Tibial nerve (tissue), 3 donors: Measurements from ENCODE around the gene OXNAD1.

DNA sequence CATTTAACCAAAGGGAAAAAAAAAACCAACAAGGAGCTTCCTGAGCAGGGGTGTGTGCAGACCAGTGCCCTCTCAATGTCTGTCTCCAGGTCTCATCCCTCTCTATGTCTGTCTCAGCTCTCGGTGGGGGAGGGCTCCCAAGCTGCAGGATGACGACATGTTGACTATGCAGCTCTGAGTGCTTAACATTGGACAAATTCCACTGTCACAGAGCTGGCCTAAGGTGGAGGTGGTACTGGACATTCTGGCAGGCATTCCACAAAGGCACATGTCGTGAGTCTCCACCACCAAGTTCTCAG is 2.1 kb upstream of the CAPN7 start:
- PRO-cap: no peak
- RAMPAGE, long total RNA, 3 experiments: no peak in any of the 3 experiments

DNA sequence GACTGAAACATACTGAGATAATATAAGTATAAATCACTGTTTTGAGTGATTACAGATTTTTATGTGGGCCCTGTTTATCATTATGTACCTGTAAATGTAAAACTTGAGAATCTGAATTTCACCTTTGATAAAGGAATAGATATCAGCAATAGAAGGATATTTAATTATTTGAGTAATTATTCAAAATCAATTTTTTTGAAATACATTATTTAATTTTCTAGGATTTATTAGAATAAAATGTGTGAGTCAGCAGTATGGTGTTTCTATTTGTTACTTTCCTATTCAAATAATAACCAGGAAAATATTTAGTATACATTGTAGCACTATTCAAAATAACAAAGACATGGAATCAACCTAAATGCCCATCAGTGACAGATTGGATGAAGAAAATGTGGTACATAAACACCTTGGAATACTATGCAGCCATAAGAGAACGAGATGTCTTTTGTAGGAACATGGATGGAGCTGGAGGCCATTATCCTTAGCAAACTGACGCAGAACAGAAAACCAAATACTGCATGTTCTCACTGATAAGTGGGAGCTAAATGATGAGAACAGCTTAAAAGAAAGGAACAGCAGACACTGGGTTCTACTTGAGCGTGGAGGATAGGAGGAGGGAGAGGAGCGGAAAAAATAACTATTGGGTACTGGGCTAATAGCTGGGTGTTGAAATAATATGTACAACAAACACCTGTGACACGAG is 22.2 kb downstream of the CAPN7 start:
- PRO-cap: no peak
- RAMPAGE, long total RNA, 3 experiments: no peak in any of the 3 experiments

DNA sequence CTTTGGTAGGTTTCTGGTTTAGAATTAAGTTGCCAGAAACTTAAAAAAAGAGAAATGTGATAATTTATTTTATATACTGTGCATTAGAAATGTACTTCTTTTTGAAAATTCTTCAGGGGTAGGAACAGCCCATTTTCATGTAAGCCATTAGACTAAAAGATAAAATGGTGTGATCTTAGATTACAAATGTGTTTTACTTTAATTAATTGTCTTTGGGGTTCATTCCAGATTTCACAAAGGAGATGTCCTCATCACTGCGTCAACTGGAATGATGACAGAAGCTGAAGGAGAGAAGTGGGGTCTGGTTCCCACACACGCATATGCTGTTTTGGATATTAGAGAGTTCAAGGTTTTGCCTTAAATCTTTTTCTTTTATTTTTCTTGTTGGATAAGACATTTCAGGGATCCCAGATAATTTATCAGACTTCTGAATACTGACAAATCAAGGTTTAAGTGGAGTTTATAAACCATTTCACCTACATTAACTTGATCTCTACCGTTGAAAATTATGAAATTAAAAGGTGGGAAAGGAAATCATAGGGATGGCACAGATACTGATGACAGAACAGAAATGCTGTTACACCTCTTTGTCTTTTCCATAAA is 28.9 kb downstream of the CAPN7 start:
- PRO-cap: no peak
- RAMPAGE, long total RNA, 3 experiments: no peak in any of the 3 experiments

GRCh38 chr3:15246510-15247734 is 40.9 kb downstream of the CAPN7 start:
- PRO-cap: no peak
- RAMPAGE, long total RNA, 3 experiments: start-site peak on the plus strand in 1 of 3 experiments, at chr3:15247268-15247290 at its widest, 20 reads per replicate

- PRO-cap: no peak
- RAMPAGE, long total RNA, 3 experiments: no peak in any of the 3 experiments
These were observed 54.5 kb downstream of the CAPN7 start for GRCh38 chr3:15260096-15261362.

DNA sequence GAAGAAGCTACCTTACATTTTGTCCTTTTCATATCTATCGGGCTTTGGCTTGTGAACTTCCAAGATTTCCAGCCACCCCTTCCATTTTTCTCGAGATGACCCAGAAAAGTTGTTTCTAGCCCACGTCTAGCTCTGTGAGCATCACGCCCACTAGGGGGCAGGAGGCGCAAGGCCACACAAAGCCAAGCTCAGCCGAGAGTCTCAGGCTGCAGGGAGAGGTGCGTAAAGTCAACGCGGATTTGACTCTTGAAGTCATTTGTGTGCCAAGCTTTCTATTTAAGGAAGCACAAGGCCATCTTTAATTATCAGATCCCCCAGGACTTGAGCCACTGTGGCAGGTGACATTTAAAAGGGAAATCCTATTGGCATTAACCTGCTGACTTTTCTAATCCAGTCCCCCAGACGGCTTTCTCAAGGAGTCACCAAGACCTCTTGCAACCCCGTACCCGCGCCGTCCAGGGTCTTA is 62.0 kb downstream of the CAPN7 start:
- PRO-cap: unidirectional peak, plus-strand start at position 204 of the sequence
- RAMPAGE, long total RNA, 3 experiments: no peak in any of the 3 experiments

DNA sequence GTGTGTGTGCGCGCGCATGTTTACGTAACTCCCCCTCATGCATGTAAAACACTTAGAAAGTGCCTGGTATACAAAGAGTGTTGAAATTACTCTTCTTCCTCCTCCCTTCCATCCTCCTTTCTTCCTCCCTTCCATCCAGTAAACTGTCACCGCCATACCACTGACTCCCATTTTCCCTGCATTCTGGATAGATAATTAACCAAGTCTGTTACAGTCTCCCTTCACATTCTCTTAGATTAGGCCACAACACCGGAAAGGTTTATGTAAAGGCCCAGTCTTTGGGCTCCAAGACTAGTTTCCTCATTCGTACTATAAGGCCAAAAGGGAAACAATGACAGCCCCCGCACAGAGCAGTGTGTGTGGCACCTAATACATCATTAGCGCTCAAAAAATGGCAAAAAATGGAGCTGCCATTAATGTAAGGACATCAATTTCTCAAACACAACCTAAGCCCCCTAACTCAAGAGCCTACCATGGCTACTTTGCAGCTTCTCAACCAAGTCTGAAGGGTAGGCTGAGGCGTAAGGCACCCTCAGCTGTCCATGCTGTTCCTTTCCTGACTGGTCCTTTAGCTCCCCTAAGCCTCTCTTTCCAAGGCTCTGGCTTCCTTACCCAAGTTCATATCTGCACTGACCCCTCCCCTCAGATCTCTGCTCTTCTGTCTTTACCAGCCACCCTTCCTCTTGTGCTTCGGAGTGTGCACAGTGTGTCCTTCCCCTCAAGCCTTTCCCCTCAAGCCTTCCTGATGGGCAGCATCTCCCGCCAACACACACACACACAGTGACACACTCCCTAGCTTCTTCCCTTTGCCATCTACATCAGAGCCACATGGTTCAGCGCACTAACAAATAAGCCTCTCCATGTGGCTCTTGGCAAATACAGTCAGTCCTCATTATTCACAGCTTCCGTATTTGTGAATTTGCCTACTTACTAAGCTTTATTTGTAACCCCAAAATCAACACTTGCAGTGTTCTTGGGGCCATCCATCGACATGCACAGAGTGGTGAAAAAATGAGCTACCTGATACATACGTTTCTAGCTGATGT is 37.7 kb downstream of the SH3BP5 start:
- PRO-cap: no peak
- RAMPAGE, long total RNA, 3 experiments: no peak in any of the 3 experiments

DNA sequence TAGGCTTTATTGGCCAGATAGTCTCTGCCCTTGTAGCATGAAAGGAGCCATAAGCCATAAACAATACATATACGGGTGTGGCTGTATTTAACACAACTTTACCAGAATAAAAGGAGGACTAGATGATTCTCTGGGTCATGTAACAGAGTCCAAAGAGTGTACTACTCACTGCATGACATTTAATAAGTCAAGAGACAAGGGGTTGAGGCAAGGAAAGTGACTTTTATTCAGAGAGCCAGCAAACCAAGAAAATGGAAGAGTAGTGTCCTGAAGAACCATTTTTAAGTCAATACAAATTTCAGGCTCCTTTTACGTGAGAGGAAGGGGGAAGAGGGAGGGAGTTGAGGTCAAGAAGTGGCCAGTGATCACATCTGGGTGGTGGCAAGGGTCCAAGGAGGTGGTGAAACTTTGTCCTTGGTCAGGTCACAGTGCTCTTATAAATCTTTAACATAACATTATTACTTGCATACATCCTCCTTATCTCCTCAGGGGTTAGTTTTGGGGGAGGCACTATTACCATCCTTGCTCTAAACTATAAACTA is 46.2 kb downstream of the METTL6 start:
- PRO-cap: no peak
- RAMPAGE, long total RNA, 3 experiments: no peak in any of the 3 experiments

GRCh38 chr3:15562902-15563727 is 38.3 kb downstream of the HACL1 start:
- PRO-cap: no peak
- RAMPAGE, long total RNA, 3 experiments: no peak in any of the 3 experiments

DNA sequence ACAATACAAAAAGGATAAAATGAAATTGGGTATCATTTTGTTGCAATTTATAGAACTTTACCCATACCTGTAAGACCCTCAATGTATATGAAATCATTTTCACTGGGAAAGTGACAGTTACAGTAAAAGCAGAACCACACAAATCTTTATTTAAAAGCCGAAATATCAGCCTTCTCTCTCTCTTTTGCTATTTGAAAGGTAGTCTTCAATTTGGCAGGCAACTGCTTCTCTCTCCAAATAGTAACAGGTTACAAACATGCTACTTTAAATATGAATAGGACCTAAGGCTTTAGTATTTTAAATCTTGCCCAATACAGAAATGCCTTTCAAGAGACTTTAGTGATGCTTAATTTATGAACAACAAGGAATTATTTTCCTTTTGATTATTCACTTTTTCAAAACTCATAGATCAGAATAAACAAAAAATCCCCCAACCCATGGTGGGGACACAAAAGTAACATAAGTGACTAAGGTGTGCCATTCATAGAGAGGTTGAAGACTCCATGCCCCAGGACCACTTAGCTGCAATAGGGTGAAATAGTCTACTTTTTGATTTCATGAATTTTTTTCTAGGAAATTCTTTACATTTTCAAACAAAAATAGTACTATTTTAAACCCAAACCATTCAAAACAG is 67.4 kb downstream of the BTD start:
- PRO-cap: no peak
- RAMPAGE, long total RNA, 3 experiments: no peak in any of the 3 experiments

DNA sequence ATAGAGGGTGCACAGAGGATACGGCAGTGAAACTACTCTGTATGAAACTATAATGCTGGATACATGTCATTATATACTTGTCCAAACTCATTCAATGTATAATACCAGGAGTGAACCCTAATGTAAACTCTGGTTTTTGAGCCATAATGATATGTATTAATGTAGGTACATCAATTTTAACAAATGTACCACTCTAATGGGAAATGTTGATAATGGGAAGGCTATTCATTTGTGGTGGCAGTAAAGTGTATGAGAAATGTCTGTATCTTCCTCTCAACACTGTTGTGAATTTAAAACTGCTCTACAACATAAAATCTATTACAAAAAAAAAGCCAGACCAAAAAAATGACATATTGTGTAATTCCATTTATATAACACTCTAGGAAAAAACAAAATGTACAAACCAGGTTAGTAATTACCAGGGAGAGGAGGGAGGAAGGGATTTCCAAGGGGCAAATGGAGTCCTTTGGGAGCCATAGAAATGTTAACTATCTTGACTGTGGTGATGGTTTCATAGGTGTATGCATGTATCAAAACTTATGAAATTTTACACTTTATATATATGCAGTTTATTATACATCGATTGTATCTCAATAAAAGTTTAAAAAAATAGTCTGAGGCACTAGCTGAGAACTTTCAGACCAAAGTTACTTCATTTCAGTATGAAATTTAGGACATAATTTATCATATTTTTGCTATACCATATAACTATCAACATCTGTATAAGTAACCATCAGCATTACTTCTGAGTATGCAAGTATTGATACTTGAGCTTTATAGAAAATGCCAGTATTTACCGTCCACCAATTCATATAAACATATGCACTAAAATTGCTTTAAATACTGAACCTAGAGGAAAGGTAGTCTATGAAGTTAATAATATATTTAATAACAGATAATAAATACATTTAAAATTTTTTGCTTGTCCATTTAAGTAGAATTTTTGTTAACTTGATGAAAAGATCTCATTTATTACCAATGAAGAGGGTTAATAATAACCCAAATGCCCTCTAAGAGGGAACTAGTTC is 11.4 kb downstream of the ANKRD28 start:
- PRO-cap: no peak
- RAMPAGE, long total RNA, 3 experiments: no peak in any of the 3 experiments

- PRO-cap: no peak
- RAMPAGE, long total RNA, 3 experiments: no peak in any of the 3 experiments
These were observed 1.4 kb downstream of the ANKRD28 start for GRCh38 chr3:15796281-15796777.

DNA sequence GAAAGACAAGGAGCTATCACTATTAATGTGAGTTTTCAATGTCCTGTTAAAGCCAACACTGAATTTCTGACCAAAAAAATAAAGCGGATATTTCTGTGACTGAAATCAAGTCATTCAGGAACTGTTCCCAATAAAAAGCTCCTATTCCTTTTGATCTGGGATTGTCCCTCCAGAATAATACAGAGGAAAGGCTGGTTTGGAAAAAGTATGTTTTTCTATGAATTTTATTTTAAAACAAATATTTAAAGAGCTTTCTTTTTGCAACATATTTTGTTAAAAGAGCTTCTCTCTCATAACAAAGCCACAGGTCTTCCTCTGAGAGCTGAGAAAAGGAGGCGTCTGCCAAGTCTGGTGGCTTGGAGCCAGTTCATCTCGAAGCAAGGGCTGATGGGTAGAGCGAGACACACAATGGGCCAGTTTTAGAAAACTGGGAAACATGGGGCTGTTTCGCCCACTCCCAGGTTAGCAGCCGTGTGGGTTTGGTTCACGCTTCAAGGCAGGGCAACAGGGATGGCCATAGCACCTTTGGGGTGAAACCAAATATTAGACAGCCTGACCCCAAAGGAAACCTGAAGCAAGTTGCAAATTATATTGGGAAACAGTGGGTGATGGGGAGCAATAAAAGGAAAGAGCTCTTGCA is 88.7 kb upstream of the GALNT15 start:
- PRO-cap: no peak
- RAMPAGE, long total RNA, 3 experiments: no peak in any of the 3 experiments

GRCh38 chr3:16101422-16101977 is 73.0 kb upstream of the GALNT15 start:
- PRO-cap: no peak
- RAMPAGE, long total RNA, 3 experiments: no peak in any of the 3 experiments

GRCh38 chr3:16129976-16130344 is 44.5 kb upstream of the GALNT15 start:
- PRO-cap: no peak
- RAMPAGE, long total RNA, 3 experiments: no peak in any of the 3 experiments

DNA sequence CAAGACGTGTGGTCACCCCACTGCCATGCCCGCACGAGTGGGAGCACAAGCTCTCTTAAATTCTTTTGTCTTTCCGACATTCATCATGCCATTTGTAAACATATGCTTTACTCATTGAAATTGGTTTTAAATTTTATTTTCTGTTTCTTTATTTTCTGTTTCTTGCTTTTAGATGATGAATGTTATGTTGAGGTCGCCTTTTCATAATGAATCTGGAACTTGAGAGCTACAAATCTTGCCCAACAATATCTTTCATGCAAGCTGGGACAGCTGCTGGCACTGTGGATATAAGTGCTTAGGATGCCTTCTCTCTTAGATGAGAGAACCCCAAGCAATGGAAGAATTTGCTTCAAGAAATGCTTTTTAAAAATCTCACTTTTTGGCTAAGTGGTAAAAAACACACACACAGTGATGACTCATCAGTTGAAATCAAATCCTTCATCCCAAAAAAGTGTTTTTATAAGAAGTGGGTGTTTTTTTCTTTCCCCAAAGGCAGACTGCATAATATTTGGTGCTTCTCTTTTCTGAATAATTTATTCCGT is 38.5 kb upstream of the GALNT15 start:
- PRO-cap: no peak
- RAMPAGE, long total RNA, 3 experiments: no peak in any of the 3 experiments

DNA sequence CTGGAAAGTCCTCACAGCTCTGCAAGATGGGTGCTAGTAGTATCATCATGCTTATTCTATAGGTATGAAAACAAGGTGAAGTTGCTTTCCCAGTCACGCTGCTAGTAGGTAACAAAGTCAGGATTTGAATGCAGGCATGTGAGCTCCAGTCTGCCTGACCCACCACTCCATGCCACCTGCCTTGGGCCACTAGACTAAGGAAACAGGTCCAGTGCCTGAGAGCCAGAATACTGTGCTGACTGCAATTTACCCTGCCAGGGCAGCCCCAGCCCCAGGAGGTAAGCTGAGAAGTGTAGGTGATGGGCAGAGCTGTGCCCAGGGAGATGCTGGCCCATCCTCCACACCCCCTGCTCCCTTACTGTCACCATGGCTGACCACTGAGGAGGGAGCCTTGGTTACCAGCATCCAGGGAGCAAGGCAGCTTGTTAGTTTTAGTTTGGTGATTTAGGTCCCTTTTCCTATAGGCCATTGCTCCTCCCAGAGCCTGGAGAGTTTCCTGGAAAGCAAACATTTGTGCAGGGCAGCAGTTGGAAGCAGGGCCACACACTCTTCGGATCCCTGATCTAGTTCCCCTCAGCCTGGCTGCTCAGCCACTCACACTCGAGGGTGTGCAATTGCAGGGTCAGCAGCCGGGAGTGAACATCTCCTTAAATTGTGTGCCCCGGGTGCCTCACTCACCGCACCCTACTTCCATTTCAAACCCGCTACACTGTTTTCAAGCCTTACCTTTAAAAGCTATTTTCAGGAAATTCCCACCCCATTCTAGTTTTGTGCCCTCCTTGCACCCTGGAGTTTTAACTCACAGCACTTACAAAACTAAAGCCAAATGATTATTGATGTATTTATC is 2.0 kb downstream of the GALNT15 start:
- PRO-cap: no peak
- RAMPAGE, long total RNA, 3 experiments: no peak in any of the 3 experiments

DNA sequence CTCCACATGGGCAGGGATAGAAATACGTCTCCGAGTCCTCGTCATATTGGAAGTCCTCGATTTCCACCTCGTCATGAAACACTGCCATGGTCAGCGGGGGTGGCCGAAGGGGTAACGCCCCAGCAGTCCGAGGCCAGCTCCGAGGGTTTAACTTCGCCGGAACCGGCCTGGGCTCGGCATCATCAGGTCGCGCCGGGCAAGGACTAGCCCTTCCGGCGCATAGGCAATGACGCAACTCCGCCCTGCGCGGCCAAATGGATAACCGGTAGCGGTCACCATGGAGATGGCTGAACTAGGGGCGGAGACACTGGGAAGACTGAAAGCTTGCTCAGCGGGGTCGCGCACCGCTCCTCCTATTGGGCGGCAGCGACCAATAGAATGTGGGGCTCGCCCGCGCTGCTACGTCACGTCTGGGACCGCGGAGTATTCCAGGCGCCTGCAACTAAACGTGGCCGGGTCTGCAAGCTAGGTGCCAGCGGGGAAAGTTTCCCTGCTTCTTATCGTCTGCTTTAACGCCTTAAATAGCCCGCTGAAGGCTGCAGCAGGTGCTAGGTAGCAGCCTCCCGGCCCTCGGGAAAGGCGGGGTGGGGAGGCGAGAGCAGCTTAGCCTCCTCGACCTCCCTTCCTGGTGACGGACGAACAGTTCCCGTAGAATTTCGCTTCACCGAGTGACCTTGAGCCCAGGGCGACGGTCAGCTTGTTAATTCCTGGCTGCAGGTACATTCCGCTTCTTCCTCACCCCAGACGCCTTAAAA is at the start of gene OXNAD1:
OXNAD1 (plus strand) TSS at position 424 of the 755 bp plus-strand sequence.
- PRO-cap: bidirectional peak, plus-strand start at position 445 of the sequence, minus-strand start at position 149 of the sequence
- RAMPAGE, long total RNA, 3 experiments: start-site peak on the plus strand in 1 of 3 experiments, centred at position 417 of the sequence, 37 reads per replicate; start-site peak on the minus strand in 3 of 3 experiments, centred at positions 139 to 151 of the sequence, 54 to 245 reads per replicate

DNA sequence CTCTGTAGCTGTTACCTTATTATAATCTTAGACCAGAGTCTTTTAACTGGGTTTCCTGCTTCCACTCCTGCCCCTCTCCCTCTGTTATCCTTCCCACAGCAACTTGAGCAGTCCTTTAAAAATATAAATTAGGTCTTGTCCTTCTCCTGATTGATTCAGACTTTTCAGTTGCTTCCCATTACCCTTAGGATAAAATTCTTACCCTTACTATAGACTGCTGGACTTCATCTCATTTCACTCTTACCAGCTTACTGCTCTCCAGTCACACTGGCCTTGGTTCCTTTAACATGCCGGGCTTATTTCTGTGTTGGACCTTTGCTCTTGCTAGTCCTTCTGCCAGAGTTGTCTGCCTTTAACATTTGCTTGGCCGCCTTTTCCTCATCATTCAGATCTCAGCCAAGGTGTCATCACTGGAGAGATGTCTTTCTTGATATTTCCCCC is 2.2 kb downstream of the OXNAD1 start:
- PRO-cap: no peak
- RAMPAGE, long total RNA, 3 experiments: no peak in any of the 3 experiments

DNA sequence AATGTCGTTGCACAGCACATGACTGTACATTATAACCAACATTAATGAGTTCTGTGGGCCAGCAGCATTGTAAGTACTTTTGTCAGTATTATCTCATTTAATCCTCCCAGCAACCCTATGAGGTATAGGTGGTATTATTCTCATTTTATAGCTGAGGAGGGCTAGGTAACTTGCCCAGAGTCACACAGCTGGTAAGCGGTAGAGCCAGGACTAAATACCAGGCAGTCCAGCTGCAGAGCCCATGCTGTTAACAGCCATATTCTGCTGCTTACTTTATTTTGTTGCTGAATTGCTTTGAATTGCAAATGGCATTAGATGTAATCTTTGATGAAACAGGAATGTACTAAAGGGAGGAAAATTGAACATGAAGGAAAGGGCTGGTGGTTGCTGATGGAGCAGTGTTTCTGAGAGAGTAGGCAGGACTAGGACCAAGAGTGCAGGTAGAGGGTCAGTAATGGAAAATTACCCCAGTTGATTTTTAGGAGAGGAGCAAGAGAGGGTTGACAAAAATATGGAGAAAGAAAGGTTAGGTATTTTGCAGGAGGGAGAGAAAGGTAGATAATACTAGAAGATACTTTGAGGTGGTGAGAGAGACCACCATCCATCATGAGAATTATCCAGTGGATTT is 19.7 kb downstream of the OXNAD1 start:
- PRO-cap: no peak
- RAMPAGE, long total RNA, 3 experiments: no peak in any of the 3 experiments